ENCODE measurements around a stretch of chr18.

- PRO-cap = no peak
These were observed 251.9 kb downstream of the PTPRM start for GRCh38 chr18:7818905-7819593.

DNA sequence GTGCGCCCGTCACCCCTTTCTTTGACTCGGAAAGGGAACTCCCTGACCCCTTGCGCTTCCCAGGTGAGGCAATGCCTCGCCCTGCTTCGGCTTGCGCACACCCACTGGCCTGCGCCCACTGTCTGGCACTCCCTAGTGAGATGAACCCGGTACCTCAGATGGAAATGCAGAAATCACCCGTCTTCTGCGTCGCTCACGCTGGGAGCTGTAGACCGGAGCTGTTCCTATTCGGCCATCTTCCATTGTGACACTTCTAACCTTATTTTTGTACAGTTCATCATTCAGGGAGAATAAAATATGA is 496.1 kb downstream of the PTPRM start:
- PRO-cap = no peak

DNA sequence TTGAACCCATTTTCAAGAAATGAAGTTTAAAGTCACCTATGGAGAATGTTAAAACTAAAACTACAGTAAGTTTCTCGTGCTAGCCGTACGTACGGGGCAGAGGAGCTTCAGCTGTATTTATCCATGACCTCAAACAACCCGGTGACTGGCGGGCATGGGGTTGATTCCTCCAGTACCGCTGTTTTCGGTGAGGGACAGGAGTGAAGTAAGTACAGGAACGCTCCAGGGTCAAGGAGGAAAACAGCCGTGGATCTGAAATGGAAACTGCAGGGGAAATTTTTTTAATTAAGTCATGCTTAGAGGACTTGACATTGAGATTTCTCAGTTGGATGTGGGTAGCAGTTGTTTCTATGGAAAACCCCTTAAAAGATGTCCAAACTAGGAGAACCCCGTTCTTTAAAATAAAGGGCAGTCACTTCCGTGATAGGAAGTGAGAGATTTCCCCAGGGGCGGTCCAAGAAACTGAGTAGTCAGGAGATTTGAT is 1.2 kb downstream of the RAB12 start:
- PRO-cap = no peak

GRCh38 chr18:8613559-8614157 is 4.4 kb downstream of the RAB12 start:
- PRO-cap = no peak

DNA sequence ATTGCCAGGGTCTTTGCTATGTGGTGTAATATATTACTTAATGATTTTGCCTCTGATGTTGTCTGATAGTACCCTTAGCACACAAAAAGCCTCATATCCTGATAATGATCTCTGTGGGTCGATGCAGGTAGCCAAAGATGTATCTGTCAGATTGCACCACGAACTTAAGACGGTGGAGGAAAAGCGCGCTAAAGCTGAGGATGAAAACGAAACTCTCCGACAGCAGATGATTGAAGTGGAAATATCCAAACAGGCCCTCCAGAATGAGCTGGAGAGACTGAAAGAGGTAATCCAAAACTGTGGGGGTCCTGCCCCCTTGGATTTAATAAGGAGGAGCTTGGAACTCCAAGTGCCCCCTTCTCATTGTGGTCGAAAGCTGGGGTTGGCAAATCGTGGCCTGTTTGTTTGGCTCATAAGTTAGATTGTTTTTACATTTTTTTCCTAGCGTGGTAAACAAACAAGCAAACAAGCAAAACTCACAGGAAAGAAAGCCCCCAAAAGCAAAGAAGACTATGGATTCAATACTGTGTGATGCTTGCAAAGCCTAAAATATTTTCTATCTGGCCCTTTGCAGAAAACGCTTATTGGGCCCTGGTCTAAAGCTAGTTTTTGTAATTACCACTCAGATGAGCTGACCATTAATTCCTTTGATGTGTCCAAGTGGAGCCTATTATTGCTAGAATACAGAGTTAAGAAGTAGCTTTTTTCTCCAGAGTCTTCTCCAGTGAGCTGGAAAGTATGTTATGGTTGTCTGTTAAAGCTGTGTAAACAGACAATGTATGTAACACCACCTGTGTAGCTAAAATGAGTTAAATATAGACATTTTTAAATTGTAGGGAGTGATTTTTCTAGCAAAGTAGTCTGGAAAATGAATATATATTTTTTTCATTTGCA is 15.1 kb downstream of the MTCL1 start:
- PRO-cap = no peak

DNA sequence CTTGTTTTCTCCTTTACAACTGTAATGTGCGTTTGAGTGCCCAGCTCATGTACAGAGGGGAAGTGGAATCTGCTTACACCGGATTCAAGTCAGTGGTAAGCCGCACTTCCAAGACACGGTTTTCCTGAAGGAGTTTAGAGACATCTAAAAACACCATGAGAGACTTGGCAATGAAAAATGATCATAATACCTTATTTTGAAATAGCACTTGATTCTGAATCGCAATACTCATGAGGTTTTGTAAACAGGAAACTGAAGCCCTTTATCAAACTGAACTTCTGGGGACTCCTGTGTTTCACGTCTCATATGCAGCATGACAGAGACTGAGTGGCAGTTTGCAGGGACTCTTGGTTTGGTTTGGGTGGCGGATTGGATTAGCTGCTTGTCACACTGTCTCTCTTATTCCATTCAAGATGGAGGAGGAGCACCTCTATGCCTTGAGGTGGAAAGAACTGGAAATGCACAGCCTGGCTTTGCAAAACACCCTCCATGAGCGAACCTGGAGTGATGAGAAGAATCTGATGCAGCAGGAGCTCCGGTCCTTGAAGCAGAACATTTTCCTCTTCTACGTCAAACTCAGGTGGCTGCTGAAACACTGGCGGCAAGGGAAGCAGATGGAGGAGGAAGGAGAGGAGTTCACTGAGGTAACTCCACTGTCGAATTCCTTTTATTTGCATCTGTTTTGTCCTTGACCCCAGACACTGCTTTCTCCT is 90.6 kb downstream of the MTCL1 start:
- PRO-cap = no peak

DNA sequence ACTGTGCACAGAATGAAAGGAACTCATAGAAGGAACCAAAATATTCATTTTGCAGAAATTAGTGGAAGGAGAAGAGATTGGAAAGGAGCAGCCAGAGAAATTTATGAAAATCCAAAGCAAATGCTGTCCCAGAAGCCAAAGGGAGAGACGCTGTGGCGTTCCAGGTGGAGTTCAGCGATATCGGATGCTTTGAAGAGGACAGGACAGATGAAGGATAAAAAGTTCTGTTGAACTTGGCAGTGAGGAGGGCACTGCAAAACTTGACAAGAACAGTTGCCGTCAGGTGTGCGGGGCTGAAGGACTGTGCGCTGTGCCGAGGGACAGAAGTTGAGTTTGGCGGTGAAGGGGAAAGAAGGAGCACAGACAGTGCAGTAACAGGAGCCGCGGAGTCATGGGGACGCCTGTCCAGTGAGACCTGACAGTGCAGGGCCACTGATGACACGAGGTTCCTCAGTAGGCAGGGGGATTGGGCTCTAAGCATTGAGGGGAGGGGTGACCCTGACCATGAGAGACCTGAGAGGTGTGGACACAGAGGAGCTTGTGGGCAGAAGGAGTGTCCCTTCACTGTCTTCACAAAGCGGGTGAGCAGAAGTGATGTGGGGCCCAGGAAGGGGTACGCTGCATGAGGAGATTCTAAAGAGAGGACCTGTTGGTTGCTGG is 104.7 kb downstream of the MTCL1 start:
- PRO-cap = no peak

- PRO-cap = no peak
These were observed 113.3 kb upstream of the NDUFV2 start for GRCh38 chr18:8989147-8989603.

DNA sequence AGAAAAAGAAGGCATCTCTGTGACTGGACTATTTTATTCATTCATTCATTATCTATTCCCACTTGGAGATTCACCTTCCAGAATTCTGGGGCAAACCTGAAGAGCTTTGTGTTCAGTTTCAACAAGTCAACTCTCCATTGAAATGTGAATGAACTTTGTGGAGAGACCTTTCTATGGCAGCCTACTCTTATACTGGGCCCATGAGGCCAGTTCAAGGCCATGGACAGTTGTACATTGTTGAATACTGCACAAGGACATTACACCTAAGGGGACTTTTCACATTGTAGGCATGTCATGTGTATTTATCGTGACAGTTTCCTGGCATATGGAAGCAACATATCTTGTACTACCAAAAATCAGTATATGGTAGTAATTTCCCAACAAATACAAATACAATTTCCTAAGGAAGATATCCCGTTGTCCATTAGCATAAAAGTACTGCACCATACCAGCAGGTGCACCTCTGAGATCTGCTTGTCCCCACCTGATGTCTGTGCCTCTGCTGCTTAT is 88.3 kb upstream of the NDUFV2 start:
- PRO-cap = no peak

GRCh38 chr18:9102260-9102580 is 279 bp upstream of the NDUFV2 start:
- PRO-cap = bidirectional peak, plus-strand start at chr18:9102705, minus-strand start at chr18:9102526

DNA sequence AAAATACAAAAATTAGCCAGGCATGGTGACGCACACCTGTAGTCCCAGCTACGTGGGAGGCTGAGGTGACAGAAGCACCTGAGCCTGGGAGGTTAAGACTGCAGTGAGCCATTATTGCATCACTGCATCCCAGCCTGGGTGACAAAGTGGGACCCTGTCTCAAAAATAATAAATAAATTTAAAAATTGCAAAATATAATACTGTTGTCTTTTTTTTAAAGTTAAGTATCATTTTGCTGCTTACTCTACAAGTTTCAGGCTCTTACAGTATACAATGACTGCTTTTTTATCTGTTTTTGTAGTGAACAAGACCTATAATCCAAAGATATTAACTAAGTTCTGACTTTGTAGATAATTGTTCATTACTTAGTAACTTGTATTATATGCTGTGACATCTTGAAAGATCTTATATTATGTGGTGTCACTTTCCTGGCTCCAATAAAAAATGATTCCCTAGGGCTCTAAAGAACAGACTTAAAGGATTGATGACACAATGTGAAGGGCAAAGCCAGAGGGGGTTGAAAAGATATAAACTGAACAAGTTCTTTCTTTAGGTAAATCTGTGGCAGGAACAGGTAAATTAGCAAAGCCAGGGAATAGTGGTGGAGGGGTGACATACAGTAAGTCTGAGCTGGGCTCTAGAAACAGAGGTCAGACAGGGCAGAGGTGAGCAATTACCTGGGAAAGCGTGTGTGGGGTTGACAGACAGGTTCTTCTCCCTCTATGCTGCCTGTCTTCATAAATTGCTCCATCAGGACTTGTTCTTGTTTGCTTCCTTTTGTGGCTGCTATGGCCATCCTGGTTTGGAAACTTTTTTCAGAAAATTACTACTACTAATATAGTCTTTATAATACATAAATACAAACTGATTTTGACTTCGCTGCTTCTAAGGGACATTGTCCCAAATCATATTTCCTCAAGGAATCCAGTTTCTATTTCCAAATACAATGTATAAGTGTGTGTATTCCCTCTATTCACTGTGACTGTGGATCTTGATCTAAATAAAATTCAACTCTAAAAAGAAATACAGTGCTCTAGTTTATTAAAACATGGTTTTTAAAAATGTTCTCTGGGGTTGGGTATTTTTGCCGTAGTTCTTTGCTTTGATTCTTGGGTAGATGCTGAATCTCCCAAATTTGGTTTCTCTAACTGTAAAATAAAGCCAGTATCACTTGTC is 3.5 kb upstream of the ANKRD12 start:
- PRO-cap = no peak

DNA sequence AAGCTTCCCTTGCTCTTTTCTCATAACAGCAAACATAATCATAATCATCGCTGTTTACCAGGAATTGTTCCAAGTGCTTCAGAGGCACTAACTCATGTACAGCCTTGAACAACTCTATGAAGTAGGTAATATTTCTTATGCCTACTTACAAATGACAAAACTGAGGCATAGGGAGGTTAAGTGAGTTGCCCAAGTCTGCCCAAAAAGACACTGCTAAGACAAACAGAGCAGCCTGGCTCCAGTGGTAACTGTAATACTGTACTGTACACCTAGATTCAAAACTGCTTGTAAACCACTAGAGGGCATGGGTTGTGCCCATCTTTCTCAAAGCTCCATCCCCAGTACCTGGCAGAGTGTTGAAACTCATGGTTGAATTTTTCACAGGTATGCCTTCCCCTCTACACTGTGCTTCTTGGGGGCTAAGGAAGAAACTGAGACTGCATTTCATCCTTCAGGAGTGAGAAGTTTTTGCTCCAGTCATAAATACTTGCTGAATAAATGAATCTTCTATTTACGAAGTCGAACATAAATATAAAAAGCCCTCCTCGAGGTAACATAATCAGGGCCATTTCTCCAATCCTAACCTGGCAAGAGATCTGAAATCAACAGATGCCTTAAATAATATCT is 2.1 kb downstream of the PPP4R1 start:
- PRO-cap = unidirectional peak, plus-strand start at position 341 of the sequence

DNA sequence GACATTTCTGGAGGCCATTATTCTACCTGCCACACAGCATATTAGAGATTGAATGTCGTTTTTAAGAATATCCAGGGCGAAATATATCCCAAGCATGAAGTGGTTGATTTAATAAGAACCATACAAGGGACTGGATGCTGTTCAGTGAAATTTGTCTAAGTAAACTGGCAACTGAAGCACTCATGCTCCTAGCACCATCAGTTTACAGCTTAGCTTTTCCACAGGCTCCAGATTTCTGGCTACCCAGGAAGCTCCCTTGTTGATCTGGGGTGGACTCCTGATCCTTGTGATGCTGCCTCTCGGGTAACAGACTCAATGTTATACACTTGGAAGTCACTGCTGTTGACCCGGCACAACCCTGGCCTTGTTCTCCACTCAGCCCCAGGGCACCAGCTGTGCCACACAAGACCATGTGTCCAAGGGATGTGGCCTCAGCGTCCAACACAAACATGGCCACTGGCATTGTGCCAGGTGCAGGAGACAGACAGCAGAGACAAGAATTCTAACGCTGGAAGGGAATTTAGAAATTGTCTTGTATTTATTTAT is 38.9 kb upstream of the PPP4R1 start:
- PRO-cap = no peak

- PRO-cap = no peak
These were observed 12.1 kb upstream of the RAB31 start for GRCh38 chr18:9695832-9696545.

DNA sequence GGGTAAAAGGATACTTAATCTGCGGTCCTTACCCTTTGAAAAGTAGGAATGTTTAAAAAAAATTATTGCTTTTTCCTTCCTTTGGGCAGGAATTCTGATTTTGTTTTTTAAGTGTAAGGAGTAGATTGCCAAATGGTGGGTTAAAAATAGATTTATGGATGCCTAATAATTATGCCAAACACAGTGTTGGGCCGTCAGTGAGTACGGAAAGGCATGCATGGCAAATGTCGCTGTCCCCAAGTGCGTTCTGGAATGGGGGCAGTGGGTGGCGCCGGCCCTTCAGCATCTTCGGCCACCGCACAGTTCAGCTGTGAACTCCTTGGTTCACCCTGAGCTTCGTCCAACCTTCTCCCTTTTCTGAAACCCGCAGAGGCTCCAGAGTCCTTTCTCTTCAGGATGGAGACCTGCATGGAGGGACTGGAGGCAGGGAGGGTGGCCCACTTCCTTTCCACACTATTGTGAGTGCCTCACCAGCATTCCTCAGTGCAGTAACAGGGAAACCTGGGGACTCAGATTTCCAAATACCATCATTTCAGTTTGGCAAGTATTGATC is 74.8 kb upstream of the TXNDC2 start:
- PRO-cap = no peak

- PRO-cap = no peak
These were observed 39.7 kb upstream of the TXNDC2 start for GRCh38 chr18:9845991-9846635.

GRCh38 chr18:9876808-9877791 is 8.7 kb upstream of the TXNDC2 start:
- PRO-cap = no peak

DNA sequence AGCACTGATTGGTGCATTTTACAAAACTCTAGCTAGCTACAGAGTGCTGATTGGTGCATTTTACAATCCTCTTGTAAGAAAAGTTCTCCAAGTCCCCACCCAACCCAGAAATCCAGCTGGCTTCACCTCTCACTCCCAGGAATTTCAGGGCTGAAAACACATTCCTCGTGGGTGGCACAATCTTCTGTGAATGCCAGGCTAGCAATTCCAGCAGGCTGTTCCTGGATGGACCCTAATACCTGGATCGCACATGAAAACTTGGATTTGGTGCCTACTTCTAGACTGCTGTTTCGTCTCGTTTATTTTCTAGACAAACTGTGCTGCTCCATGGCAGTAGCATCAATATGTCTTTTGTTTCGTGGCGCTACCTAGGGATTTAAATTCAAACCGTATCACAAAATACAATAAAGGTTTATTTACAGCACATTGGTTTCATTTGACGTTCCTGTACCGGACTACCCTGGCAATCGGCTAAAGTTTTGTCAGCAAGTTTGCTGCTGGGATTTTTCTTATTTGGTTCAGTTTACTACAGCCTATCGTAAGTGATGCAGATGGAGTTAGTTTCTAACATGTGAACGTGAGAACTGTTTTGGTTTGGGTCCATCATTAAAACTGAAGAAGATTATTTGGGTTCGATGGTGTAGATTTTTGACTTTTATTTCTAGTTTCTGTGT is 1.1 kb upstream of the VAPA start:
- PRO-cap = no peak

- PRO-cap = bidirectional peak, plus-strand start at chr18:9914772, minus-strand start at chr18:9914628; bidirectional peak, plus-strand start at chr18:9915145, minus-strand start at chr18:9915008
These were observed 932 bp downstream of the VAPA start for GRCh38 chr18:9914428-9915468.

GRCh38 chr18:9935996-9936329 is 22.1 kb downstream of the VAPA start:
- PRO-cap = no peak

Data from sciatic nerve (tissue), 1 donor.